Measurements from ENCODE around the gene CPA2.

- RRBS: no CpG with 5 or more reads among the region's 26 CpGs
Observed at GRCh38 chr7:128852408-128853137, 10.1 kb upstream of the ATP6V1F start.

DNA sequence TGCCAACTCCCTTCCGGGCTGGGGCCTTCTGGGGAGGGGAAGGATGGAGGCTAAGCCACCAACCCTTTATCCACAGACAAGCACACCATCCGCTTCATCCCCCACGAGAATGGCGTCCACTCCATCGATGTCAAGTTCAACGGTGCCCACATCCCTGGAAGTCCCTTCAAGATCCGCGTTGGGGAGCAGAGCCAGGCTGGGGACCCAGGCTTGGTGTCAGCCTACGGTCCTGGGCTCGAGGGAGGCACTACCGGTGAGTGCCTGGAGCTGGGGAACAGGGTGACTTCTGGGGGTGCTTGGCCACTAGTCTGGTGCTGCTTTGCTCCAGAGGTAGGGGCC lies 6.0 kb upstream of the ATP6V1F start:
- RRBS: 66% methylated on average over 1 of the region's 11 CpGs

DNA sequence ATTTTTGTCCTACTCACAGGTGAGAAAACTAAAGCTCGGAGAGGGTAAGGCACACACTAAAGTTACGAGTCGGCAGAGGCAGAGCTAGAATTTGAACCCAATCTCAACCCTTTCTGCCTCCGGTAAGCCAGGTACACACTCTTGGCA lies 603 bp downstream of the ATP6V1F start:
- RRBS: no CpG with 5 or more reads among the region's 4 CpGs

- RRBS: 52% methylated on average over 5 of the region's 24 CpGs
Observed at GRCh38 chr7:128883578-128884652, 17.8 kb downstream of the ATP6V1FNB start.

- RRBS: no CpG with 5 or more reads among the region's 7 CpGs
Observed at GRCh38 chr7:128933566-128933973, 4.2 kb upstream of the IRF5 start.

GRCh38 chr7:128953910-128954606 lies 16.3 kb downstream of the IRF5 start:
- RRBS: no CpG with 5 or more reads among the region's 4 CpGs

DNA sequence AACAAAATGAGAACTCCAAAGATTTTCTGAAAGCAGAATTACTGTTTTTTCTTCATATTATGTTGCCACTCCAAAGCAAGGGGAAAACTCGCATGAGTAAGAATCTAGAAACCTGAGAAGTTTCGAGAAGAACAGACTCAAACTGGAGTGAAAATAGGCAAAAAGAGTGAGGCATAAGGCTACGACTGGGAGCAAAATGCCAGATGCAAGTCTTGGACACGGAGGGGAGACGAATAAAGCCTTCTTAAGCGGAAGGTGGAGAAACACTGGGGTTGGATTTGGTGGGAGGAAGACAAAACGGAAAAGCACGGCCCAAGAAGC lies 911 bp downstream of the TNPO3 start:
- RRBS: no CpG with 5 or more reads among the region's 8 CpGs

DNA sequence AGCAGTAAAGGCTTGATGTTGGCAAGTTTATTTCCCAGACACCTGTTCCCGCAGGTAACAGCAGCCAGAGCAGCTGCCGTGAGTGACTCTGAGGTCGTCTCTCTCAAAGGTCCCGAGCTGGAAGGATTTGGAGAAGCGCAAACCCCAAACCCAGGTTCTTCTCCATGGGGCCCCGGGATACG lies 490 bp upstream of the SMO start:
- RRBS: no CpG with 5 or more reads among the region's 7 CpGs

GRCh38 chr7:129410356-129410608 lies 23.9 kb upstream of the STRIP2 start:
- RRBS: no CpG with 5 or more reads among the region's 5 CpGs

DNA sequence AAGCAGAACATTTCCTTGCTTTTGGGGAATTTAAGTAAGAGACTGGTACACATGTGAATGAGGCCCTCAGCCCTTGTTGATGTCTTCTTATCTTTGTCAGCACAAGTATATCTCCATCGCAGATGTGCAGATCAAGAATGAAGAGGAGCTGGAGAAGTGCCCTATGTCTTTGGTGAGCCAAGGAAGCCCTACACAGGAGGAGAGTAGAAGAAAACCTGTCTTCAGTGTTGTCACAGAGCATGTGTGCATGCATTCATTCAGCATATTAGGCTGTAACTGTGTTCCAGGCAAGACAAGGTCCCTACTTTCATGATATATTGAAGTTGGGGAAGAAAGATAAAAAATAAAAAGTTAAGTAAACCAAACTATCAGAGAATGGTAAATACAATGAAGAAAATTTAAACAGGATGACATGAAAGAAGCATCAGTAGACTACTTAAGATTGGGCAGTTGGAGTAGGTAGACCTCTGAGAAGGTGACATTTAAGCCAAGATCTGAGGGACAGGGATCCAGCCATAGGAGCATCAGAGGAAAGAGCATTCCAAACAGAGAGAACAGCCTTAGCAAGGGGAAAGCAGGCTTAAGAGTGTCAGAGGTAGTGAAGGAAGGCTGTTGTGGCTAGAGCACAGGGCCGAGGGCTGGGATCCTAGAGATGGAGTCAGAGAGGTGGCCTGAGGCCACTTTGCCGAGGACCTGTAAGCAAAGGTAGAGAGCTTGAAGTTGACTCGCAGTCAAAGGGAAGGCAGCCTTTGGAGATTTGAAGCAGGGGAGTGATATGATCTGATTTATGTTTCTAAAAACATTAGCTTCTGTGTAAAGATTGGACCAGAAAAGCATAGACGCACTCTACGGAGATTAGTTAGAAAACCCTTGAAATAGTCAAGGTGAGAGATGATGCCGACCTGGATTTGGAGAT lies 26.2 kb downstream of the STRIP2 start:
- RRBS: no CpG with 5 or more reads among the region's 7 CpGs

DNA sequence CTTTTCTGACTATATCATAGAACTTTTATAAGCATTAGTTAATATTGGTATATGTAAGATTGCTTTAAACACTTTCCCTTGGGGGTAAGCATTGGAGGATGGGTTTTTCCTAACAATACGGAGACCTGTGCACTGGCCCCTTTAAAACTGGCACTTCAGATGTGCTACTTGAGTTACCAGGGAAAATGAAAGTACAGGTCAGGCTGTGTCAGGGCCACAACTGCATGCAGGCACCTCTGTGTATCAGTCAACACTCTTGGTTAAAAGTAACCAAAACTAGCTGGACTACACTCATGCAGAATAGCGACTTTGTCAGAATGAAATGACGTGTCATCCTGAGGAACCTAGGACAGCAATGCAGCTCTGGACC lies 33.9 kb upstream of the SMKR1 start:
- RRBS: no CpG with 5 or more reads among the region's 3 CpGs

- RRBS: 3% methylated on average over 15 of the region's 32 CpGs
Observed at GRCh38 chr7:129780743-129781265, 169.3 kb downstream of the NRF1 start.

DNA sequence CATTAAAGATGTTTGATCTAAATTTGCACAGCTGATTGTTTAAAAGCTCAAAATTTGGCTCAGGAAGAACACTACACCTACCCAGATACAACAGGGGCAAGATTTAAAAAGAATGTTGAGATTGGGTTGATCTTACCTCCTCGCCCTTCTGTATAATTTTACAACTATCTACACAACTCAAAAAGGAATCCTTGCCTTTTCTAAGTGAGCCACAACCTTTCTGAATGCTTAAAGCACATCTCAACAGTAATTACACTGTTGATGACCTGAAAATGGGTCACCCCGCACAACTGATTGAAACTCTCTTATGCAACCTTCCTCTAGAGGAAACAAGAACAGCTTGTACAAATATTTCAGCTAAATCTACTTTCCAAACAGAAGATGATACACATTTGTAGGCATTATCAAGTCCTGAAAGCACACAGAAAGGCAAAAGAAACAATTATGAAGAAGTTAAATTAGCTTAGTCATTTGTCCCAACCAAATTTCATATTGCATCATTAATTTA lies 75.5 kb downstream of the UBE2H start:
- RRBS: no CpG with 5 or more reads among the region's 2 CpGs

DNA sequence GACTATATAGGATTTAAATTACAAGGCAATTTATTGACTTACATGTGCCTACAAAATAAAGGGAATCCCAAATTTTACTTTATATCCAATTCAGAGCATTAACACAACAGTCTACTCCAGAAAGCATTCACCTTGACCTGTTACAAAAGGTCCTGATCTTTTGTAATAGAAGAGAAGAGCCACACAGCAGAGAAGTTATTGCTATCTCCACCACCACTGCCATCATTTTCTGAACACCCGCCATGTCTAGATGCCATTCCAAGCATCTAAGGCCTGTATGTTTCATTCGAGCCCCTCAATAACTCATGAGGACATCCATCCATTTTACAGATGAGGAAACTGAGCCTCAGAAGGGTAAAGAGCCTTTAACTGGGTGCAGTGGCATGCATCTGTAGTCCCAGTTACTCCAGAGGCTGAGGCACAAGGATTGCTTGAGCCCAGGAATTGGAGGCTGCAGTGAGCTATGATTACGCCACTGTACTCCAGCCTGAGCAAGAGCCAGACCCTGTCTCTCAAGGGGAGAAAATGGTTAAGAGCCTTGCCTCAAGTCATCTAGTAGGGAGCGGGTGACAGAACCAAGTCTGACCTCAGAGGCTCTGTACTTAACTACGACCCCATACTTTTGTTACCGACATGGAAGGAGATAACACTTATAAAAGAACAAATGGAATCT lies 39.3 kb downstream of the UBE2H start:
- RRBS: no CpG with 5 or more reads among the region's 6 CpGs

- RRBS: 2% methylated on average over 2 of the region's 24 CpGs
Observed at GRCh38 chr7:129951880-129952444, 798 bp downstream of the UBE2H start.

DNA sequence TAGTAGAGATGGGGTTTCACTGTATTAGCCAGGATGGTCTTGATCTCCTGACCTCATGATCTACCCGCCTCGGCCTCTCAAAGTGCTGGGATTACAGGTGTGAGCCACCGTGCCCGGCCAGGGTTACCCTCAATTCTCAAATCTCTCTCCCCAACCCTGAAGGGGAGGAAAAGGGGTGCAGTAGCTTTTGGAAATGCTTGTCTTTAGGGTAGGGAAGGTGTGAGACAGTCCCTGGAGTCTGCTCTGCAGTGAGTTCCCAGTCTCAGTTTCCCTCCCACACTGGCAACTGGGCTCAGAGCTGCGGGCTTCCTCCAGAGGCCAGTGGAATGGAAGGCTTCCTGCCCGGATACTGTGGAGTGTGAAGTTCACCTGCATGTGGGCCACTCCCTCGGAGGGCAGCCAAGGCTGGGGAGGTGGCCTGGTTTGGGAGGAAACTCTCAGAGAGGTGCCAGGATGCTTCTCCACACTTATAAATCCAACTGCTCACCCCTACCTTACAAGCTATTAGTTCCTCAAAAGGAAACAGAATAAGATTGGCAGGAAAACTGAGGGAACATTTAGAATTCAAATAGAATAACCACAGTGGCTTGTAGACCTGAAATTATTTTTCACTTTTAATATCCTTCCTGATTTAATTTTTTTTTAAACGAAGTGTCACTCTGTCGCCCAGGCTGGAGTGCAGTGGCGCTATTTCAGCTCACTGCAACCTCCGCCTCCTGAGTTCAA lies 18.0 kb upstream of the UBE2H start:
- RRBS: no CpG with 5 or more reads among the region's 11 CpGs

- RRBS: 76% methylated on average over 13 of the region's 24 CpGs
Observed at GRCh38 chr7:130140450-130140865, 64.7 kb downstream of the TMEM209 start.

DNA sequence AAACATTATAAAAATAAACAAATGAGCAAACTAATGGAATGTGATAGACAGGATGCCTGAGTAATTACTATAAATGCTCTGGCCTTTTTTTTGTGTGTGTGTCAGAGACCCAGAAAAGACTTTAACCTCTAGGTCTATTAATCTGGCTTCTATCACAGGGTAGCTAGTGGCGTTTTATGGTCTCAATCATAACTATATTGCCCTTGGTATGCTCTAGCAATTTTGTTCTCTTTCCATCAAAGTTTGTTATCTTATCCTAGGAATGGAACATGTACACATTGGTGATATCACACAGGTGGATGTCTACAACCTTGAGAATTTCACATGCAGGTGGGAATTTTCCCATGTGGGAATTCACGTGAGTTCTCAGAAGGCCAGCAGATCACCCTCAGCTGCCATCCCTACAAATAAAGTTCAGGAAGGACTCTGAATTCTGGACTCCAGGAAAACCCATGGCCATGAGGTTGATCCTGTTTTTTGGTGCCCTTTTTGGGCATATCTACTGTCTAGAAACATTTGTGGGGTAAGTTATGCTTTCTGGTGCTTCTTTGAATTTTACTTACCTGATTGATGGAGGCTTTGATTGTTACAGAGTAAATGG lies at the start of gene CPA2:
Gene CPA2 (plus strand): TSS at position 434 of the 601 bp plus-strand sequence.
- RRBS: no CpG with 5 or more reads among the region's 2 CpGs

DNA sequence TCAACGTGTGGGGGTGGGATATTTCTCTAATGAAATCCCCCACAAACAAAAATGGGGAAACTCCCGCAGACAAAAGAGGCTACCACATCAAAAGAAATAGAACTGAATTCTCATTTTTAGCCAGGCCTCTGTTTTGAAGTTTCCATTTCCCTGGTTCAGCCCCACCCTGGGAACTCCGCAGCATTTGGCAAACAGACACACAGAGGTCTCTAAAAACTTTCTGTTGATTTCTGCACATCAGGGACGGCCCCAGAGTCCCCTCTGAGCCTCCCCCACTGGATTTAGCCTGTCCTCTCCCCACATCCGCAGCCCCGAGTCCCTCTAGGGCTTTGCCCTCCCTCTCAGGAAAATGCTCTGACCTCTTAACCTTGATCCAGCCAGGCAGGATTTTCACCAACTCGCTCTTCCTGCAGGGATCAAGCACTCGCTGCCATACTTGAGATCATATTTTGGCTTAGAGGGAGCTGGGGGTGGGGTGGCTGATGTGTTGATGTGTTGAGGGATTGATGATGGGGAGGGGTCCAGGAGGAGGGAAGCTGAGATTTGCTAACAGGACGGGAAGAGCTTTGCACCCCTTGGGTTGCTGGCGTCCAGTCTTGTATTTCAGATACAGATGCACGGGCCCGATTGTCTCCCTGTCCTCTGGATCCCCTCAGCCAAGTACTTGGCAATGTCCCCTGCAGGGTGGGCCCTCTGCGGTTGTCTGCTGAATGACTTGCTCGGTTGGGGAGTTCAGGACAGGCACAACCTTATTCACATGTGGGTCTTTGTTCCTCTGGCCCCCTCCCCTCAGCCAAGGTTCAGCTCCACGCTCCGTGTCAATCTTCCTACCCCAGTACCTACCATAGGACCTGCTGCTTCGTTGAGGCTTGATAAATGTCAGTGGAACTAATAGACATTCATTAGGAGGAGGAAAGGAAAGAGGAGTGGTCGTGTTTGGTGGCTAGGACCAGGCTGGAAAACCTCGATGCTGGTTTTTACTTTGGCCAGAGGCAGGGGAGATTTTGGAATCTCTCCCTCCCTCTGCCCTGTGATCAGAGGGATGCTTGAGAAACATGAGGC lies 6.9 kb downstream of the CPA5 start:
- RRBS: no CpG with 5 or more reads among the region's 19 CpGs

GRCh38 chr7:130355986-130356788 lies 11.6 kb downstream of the CPA5 start:
- RRBS: no CpG with 5 or more reads among the region's 11 CpGs

Measured in pericardium (tissue), 1 donor.